Epithelial cell of esophagus (primary cell): ENCODE measurements around the genes ZBTB22 and PHF1.

- RRBS = no CpG with 5 or more reads among the region's 43 CpGs
These were observed 572 bp upstream of the PSMB8 start for GRCh38 chr6:32844200-32845038.

- RRBS = no CpG with 5 or more reads among the region's 8 CpGs
These were observed 9.7 kb upstream of the HLA-DOA start for GRCh38 chr6:33018702-33019878.

DNA sequence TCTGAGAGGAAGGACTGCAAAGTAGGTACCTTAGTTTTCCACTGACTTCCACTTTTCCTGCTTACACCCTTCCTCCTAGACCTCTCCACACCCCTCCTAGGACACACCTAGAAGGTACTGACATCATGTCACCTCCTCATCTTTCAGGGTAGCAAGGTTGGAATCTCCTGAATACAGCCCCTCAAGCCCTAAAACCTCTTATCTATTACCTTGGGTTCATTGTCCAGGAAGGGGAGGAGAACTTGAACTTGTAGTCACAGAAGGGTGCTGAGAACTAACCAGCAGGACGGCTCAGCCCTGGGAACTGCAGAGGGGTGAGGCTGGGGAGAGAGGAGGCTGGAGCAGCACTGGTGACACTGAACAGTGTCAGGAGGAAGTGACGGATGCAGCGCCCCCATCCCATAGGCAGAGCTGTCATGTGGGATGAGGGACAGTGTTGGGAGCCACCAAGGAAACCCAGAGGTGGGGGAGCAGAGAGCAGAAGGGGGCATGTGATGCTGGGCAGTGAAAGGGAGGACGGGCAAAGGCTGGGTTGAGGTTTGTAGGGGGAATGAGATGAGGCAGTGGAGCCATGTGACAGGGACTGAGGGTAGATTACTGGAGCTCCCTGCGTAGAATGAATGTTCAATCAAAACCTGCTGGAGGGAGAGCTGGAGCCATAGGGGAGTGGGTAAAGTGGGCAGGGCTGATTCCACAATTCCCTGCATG is 2.0 kb downstream of the HLA-DPB1 start:
- RRBS = no CpG with 5 or more reads among the region's 5 CpGs

- RRBS = 10% methylated on average over 11 of the region's 47 CpGs
These were observed 4.5 kb downstream of the HLA-DPB1 start for GRCh38 chr6:33079919-33081017.

DNA sequence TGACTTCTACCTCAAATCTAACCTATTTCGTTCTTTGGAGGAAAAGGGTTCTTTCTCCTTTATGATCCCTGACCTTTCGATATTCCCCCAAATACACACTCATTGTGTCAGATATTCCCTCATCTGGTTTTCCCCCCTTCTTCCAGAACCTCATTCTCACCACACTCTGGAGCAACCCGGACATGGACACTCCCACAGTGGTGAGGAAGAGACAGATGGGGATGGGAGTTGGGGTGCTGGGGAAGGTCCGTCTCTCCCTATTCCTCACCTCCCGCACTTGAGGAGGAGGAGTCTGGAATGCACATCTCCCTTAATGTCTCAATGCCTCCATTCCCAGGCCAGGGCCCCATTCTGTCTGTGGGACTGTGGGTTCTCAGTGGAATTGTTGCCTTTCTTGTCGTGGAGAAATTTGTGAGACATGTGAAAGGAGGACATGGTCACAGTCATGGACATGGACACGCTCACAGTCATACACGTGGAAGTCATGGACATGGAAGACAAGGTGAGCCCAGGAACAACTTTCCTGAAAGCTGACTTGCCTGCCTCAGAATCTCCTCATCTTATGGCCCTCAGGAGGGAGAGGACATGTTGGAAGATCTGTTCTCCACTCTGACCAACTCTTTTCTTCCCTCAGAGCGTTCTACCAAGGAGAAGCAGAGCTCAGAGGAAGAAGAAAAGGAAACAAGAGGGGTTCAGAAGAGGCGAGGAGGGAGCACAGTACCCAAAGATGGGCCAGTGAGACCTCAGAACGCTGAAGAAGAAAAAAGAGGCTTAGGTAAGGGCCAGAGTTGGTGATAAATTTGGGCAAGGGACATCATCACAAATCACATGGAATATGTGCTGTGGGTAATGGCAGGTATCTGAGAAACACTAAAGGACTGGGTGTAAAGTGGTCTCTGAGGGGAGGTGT is 1.5 kb downstream of the SLC39A7 start:
- RRBS = no CpG with 5 or more reads among the region's 11 CpGs

DNA sequence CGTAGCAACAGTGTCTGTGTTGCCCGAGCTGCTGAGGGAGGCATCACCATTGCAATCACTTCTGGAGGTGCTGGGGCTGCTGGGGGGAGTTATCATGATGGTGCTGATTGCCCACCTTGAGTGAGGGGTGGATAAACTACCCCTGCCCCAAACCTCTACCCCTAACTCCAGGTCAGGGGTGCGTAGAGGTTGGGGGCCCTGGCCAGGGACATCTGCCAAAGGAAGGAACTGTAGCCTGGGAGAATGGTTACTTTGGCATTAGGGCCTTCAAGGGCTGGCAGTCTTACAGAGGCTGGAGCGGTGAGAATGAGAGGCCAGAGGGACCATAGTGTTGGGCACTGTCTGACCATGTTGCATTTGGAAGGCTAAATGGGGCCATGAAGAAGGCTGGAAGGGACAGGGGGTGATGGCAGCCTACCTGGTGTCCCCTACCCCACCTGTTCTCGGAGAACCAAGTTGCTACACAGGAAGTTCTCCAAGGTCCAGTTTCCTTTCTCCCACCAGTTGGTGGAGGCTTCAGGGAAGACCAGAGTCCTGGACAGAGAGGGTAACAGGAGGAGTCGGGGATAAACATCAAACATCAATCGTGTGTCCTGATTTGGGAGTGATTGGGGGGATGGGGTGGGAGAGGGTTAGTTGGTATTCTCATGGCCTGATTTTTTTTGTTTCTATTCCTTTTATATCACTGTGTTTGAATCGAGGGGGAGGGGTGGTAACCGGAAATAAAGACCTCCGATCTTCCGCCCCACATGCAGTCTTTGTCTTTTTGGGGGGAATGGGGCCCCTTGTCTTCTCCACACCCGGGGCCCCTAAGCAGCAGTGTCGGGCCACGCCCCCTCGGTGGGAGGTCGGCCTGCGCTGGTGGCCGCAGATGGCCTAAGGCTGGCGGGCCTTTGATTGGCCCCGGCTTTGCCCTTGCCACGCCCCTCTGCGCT is 498 bp upstream of the HSD17B8 start:
- RRBS = 2% methylated on average over 6 of the region's 22 CpGs

DNA sequence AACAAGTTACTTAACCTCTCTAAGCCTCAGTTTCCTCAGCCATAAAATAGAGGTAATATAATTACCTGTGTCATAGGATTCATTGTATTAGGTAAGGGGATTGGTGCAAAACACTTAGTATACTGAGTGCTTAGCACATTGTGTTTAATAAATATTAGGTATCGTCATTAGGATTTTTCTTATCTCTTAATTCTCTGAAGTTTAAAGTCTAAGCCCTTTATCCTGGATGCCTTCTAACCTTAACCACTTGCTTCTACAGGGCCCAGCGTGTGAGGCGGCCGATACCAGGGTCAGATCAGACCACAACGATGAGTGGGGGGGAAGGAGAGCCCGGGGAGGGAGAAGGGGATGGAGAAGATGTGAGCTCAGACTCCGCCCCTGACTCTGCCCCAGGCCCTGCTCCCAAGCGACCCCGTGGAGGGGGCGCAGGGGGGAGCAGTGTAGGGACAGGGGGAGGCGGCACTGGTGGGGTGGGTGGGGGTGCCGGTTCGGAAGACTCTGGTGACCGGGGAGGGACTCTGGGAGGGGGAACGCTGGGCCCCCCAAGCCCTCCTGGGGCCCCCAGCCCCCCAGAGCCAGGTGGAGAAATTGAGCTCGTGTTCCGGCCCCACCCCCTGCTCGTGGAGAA is 2.7 kb downstream of the RING1 start:
- RRBS = no CpG with 5 or more reads among the region's 18 CpGs

GRCh38 chr6:33279086-33279598 is 2.2 kb downstream of the B3GALT4 start:
- RRBS = 80% methylated on average over 7 of the region's 11 CpGs

DNA sequence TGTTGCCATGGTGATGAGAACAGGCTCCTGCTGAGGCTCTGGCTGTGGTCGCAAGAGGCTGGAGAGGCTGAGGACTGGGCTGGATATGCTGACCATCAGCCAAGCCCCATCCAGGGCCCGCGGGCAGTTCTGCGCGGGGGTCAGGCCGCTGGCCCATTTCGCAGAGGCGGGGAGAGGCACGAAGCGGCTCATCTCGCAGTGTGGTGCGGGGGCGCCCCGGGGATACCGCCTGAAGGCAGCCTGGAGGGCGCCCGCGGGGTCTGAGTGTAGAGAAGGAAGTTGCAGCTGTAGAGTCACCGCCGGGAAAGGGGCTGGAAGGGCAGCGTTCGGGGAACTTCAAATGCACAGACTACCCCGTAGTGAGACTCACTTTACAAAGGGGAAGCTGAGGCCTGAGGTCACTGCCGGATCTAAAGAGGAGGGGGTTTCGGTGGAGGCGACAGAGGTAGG is 635 bp downstream of the TAPBP start:
- RRBS = 3% methylated on average over 5 of the region's 26 CpGs

- RRBS = no CpG with 5 or more reads among the region's 4 CpGs
These were observed 381 bp downstream of the TAPBP start for GRCh38 chr6:33313668-33313726.

- RRBS = 5% methylated on average over 7 of the region's 75 CpGs
These were observed at the start of gene ZBTB22 for GRCh38 chr6:33317302-33318688. Gene ZBTB22, minus strand, starts transcription at chr6:33317744.

DNA sequence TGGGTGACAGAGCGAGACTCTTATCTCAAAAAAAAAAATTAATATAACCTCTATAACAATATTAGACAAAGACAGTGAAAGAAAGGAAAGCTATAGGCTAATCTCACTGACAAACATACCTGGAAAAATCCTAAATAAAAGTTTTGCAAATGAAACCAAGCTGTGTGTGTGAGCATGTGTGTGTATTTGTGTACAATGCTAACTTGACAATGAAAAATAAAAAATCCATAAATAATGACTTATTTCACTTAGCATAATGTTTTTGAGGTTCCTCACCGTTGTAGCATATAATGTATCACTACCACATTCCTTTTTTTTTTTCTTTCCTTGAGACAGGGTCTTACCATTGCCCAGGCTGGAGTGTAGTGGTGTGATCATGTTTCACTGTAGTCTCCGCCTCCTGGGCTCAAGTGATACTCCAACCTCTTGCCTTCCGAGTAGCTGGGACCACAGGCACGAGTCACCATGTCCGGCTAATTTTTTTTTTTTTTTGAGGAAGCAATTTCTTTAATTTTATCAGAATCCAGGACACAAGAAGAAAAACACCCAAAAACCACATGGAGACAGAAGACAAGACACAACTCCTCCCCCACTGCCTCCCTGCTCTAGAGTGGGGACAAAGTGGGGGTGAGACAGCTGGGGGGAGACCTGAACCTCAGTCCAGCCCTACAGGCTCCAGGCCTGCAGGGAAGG is 27.2 kb upstream of the KIFC1 start:
- RRBS = no CpG with 5 or more reads among the region's 6 CpGs

- RRBS = no CpG with 5 or more reads among the region's 10 CpGs
These were observed 7.2 kb upstream of the PHF1 start for GRCh38 chr6:33403401-33404212.

DNA sequence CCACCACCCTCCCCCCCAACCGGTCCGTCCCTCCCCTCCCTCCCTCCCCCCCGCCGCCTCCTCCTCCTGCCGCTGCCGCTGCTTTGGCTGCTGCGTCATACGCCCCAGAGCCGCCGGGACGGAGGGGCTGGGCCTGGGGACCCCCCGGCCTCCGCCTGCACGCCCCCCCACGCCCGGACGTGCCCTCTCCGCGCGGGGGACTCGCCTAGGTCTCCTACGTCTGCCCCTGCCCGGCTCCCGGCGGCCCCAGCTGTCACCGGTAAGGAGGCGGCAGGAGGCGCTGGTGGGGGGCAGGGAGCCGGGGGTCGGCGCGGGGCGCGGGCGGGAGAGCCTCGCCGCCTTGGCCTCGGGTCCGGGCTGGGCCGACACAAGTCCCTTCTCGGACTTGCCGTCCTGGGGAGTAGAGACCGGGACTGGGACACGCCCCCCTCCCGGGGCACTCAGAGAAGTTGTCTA is at the start of gene PHF1:
TSS of gene PHF1 (plus strand) at position 58 of the 456 bp plus-strand sequence.
- RRBS = 3% methylated on average over 27 of the region's 45 CpGs

DNA sequence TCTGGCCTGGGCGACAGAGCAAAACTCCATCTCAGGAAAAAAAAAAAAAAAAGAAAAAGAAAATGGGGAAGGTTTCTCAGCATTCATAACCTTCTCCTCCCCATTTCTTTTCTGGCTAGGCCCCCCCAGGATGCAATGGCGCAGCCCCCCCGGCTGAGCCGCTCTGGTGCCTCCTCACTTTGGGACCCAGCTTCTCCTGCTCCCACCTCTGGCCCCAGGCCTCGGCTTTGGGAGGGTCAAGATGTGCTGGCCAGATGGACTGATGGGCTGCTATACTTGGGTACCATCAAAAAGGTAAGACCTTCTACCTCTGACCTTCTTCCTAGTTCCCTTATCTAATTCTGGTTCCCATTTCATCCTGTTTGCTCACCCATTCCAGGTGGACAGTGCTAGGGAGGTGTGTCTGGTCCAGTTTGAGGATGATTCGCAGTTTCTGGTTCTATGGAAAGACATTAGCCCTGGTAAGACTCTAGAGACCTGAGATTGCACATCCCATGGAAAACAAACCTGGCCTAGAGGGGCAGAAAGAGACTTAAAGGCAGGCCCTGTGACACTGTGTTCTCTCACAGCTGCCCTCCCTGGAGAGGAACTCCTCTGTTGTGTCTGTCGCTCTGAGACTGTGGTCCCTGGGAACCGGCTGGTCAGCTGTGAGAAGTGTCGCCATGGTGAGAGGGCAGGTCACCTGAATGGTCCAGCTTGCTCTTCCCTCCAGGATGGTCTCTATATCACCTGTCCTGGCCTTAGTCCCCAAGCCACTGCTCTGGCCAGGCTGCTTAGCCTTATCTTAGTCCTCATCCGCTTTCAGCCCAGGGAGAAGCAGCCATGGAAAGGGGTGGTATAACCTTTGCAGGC is 1.5 kb downstream of the PHF1 start:
- RRBS = no CpG with 5 or more reads among the region's 10 CpGs

DNA sequence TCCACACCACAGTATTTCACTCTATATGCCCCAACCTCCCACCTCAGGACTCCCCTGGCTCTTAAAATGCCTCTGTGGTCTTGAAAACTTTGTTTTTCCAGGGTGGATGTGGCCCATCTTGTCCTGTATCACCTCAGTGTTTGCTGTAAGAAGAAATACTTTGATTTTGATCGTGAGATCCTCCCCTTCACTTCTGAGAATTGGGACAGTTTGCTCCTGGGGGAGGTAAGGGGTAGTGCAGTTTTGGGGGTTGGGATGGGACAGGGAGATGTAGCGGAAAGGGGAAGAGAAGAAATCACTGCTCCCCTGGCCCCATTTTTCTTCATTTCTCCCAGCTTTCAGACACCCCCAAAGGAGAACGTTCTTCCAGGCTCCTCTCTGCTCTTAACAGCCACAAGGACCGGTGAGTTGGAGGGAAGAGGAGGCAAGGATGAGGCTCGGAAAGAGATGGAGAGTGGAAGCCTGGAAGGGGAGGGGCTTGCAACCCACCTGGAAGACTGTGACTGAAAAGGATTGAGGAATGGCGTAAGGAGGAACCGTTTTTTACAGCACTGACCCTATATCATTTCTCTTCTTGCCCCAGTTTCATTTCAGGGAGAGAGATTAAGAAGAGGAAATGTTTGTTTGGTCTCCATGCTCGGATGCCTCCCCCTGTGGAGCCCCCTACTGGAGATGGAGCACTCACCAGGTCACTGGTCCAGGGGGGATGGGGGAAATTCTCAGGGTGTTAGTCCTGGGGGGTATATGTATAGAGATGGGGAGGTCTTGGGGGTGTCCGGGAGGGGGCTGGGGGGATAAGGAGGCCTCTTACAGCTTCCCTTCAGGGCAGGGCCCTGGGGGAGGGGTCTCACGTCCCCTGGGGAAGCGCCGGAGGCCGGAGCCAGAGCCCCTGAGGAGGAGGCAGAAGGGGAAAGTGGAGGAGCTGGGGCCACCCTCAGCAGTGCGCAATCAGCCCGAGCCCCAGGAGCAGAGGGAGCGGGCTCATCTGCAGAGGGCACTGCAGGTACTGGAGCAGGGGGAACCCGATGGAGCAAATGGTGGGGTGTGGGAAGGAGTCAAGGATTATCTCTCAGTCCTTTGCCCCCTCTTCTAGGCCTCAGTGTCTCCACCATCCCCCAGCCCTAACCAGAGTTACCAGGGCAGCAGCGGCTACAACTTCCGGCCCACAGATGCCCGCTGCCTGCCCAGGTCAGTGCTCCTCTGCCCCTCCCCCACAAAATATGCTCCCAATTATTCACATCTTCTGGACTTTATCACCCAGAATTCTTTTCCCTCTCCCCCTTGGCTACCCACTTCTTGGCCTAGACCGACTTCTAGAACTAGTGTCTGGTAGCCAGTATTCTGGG is 3.3 kb downstream of the CUTA start:
- RRBS = 90% methylated on average over 3 of the region's 21 CpGs

DNA sequence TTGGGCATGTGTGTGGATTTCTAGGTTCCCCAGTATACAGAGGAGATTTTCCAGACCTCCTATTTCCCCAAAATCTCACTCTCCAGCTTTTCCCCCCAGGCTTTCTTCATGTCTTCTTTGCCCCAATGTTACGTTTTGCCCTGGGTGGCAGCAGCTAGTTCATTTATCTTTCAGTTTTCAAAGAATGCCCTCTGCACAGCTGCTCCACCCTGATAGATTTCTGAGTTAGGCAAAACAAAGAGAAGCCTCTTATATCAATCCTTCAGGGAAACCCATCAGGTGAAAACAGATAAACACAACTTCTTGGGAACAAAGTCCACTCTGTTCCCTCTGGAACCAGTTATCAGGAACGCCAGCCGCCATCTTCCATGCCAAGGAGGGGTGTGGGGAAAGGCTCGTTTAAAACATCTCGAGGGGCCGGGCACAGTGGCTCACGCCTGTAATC is 33.9 kb downstream of the ZBTB9 start:
- RRBS = no CpG with 5 or more reads among the region's 7 CpGs

GRCh38 chr6:33533046-33533391 is 47.1 kb downstream of the BAK1 start:
- RRBS = no CpG with 5 or more reads among the region's 7 CpGs

DNA sequence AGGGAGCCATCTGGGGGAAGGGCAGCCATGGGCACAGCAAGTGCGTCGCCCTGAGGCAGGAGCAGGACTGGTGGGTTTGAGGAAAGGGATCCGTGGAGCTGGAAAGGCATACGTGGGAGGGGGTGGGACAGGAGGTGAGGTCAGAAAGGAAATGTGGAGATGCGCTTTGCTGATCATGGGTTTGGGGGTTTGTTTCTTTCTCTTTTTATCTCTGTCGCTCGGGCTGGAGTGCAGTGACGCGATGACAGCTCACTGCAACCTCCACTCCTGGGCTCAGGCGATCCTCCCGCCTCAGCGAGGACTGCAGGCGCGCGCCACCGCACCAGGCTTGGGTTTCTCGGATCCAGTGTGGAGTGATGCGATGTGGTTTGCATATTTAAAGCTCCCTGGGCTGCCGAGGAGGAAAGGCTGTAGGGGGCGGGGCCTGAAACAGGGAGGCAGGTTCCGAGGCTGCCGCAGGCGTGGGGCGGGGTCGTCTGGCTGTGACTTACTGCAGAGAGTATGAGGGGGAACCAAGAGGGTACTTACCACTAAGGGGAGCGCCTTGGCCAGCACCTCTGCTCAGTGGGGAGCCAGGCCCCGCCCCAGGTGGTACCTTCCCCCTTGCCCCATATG is 12.5 kb upstream of the BAK1 start:
- RRBS = no CpG with 5 or more reads among the region's 27 CpGs

GRCh38 chr6:33623794-33624114 is 2.6 kb downstream of the ITPR3 start:
- RRBS = no CpG with 5 or more reads among the region's 8 CpGs